GM06990 (cell line): ENCODE measurements around a stretch of chr6.

DNA sequence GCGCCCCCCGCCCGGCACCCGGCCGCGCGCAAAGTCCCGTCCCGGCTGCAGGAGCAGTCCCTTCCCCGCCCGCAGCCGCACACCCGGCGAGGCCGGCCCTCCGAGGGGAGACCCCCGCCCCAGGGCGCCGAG lies 830 bp downstream of the ATXN1 start:
- RRBS = 3% methylated on average over 10 of the region's 19 CpGs

- RRBS = no CpG with 5 or more reads among the region's 10 CpGs
These were observed 1.9 kb upstream of the ATXN1 start for GRCh38 chr6:16763082-16763693.

DNA sequence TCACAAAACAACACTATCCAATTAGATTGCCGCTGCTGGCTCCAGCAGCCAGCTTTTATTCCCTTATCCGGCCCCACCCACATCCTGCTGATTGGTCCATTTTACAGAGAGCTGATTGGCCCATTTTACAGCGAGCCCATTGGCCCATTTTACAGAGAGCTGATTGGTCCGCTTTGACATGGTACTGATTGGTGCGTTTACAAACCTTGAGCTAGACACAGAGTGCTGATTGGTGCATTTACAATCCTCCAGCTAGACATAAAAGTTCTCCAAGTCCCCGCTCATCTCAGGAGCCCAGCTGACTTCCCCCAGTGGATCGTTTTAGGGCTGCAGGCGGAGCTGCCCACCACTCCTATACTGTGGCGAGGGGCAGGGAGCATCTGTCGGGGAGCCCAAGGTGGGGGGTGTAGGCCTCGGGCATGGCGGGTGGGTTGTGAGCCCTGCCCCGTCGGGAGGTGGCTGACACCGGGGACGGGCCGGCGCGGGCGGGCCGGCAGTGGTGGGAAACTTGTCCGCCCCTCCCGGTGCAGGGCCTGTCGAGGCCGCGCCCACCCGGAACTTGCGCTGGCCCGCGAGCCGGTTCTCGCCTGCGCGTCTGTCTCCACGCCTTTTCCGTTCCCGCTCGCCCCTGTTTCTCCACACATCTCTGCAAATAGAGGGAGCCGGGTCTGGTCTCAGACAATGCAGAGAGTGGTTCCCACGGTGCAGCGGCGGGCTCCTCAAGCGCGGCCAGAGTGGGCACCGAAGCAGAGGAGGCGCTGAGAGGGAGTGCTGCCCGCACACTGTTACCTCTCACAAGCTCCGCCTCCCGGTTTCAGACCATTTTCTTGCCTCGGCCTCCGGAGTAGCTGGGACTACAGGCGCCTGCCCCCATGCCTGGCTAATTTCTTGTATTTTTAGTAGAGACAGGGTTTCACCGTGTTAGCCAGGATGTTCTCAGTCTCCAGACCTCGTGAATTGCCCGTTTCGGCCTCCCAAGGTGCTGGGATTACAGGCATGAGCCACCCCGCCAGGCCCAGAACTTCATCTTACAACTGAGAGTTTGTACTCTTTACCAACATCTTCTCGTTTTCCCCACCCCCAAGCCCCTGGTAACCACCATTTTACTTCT lies 86.0 kb upstream of the STMND1 start:
- RRBS = 16% methylated on average over 1 of the region's 58 CpGs

- RRBS = no CpG with 5 or more reads among the region's 14 CpGs
These were observed 8.5 kb downstream of the RBM24 start for GRCh38 chr6:17289473-17290161.

- RRBS = no CpG with 5 or more reads among the region's 14 CpGs
These were observed 24.5 kb downstream of the CAP2 start for GRCh38 chr6:17417544-17418726.

- RRBS = no CpG with 5 or more reads among the region's 3 CpGs
These were observed 8.6 kb downstream of the FAM8A1 start for GRCh38 chr6:17608237-17609475.

GRCh38 chr6:17724961-17725395 lies 18.3 kb upstream of the NUP153 start:
- RRBS = no CpG with 5 or more reads among the region's 6 CpGs

DNA sequence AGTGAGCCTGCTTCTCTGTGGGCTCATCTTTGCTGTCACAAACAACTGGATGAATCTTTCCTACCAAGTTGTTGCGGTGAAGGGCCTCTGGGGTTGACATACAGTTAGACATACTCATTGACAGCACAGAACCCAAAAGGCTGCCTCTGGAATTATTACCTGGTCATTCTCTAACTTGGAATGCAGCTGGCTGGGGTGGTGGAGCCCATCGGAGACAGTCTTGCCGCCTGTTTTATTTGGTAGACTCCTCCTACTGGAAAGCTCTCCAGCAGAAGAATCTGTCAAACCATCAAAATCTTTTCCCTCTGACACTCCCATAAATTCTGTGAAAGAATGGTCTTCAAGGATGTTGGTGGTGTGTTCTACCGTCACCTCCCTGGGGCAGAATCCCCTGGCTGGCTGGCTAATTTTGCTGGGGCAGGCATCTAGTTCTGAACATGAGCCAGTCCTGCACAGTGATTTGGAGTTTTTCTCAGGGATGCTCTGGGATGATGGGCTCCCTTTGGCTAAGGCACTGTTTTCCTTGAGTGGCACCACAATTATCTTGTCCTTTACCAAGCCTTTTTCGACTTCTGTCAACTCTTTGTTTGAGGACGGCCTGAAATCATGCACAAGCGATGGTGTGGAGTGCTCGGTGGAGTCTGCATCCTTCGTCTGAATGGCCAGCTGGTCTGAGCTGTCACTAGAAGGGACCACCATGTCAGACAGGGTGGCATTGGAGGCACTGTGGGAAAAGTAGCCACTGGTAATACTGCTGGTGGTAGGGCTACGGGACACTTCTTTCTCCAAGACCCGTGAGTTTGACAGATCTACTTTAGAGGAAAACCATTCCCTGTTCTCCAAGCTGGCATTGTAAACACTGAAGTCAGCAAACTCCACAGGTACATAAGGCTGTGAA lies 57.5 kb upstream of the NUP153 start:
- RRBS = no CpG with 5 or more reads among the region's 11 CpGs

DNA sequence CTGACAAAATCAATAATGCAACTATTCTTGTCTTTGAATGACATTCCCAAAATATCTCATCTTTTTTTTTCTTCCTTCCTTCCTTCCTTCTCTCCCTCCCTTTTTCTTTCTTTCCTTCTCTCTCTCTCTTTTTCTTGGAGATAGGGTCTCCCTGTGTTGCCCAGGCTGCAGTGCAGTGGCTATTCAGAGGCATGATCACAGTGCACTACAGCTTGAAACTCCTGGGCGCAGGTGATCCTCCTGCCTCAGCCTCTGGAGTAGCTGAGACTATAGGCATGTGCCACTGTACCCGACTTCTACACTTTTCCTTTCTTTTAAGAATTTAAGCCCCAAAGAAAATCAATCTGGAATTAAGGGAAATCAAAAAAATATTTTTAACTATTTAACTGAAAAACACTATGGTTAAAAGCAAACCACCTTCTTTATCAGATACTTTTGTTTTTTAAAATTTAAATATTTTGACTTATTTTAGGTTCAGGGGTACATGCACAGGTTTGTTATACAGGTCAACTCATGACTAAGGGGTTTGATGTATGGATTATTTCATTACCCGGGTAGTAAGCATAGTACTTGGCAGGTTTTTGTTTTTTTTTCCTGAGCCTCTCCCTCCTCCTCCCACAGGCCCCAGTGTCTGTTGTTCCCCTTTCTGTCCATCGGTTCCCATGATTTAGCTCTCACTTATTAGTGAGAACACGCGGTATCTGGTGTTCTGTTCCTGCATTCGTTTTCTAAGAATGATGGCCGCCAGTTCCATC lies 105.2 kb upstream of the NUP153 start:
- RRBS = no CpG with 5 or more reads among the region's 8 CpGs

GRCh38 chr6:17907449-17908245 lies 79.8 kb downstream of the KIF13A start:
- RRBS = no CpG with 5 or more reads among the region's 7 CpGs

DNA sequence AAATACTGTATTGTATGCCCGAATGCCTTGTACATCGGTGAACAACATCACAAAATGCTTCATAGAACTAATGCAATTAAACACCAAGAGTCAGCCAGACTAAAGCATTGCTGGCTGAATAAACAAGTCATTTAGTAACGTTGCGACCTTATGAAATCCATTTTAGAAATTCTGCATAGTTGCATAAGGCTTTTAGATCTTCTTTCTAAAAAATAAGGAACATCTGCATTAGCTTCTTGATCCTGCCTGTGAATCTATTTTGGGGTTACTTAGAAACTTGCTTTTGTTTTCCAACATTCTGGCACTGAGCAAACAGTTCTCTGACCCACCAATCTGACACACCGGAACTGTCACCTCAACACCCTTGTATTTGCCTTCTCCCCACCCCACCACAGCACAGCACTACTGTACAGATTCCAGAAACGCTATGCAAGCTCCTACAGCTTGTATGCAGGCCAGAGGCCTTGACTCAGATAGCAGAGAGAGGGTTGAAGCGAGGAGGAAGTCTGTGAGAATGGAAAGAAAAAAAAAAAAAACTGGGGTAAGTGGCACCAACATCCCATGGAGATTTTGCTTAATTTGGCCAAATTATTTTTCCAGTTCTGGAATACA lies 55.0 kb downstream of the KIF13A start:
- RRBS = no CpG with 5 or more reads among the region's 7 CpGs

GRCh38 chr6:18387851-18388806 lies 979 bp downstream of the RNF144B start:
- RRBS = no CpG with 5 or more reads among the region's 8 CpGs

DNA sequence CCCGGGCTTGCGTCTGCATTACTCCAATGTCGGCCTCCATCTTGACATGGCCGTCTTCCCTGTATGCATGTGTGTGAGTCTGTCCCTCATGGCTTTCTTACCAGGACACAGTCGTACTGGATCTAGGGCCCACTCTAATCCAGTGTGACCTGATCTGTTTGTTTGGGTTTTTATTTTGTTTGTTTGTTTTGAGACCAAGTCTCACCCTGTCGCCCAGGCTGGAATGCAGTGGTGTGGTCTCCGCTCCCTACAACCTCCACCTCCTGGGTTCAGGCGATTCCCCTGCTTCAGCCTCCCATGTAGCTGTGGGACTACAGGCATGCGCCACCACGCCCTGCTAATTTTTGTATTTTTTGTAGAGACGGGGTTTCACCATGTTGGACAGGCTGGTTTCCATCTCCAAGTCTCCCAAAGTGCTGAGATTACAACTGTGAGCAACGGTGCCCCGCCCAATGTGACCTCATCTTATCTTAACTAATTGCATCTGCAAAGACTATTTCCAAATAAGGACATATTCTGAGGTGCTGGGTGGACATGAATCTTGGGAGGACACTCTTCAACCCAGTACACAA lies 73.2 kb downstream of the MBOAT1 start:
- RRBS = no CpG with 5 or more reads among the region's 13 CpGs

GRCh38 chr6:20170214-20171098 lies 41.8 kb downstream of the MBOAT1 start:
- RRBS = no CpG with 5 or more reads among the region's 5 CpGs

DNA sequence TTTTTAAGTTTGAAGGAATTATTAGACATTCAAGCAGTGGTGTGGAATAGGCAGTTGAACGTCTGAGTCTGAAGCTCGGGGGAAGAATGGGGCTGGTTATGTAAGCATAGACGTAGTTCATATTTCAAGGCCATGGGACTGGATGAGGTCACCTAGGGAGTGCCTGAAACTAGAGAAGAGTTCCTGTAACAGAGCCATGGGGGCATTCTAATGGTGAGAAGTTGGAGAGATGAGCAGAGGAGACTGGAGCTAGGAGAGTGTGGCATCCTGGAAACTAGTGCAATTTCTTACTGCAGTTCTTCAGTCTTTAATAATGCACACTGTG lies 6.5 kb downstream of the CDKAL1 start:
- RRBS = no CpG with 5 or more reads among the region's 3 CpGs

- RRBS = no CpG with 5 or more reads among the region's 7 CpGs
These were observed 66.9 kb downstream of the CDKAL1 start for GRCh38 chr6:20600823-20601930.

DNA sequence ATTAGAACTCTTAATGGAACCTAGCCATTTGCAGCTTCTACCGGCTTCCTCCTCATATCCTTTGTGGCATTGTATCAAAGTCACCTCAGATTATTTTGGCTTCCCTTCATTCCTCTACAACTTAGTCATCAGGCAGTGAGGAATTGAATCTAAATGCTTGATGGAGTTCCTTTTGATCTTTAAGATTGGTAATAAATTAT lies 483.7 kb upstream of the SOX4 start:
- RRBS = no CpG with 5 or more reads among the region's 1 CpG

DNA sequence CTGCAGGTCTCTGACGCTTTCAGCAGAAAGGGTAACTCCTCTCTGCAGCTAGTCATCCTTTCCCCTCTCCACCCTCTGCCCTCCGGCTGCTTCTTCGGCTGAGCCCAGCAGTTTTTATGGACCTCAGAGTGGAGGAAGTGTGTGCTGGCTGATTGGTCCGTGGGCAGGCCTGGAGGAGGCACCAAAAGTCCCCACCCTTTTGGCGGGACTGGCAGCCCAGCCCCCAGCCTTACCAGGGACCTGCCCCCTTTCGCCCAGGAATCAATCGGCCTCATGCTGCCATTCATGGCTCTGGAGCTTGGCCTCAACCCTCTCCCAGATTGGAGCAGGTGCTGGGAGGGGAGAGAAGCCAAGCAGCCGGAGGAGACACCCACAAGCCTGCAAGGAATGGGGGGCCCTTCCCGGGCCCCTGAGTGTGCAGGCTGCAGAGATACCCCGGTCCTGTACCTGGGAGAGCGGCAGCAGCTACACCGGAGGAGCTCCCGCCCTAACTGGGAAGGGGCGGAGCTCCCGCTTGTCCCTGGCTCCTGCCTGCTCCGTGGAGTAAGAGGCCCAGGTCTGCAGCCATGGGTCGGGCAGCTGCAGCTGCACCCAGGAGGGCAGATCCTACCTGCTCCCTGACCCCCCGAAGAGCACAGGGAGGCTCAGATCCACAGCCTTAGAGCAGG lies 170.3 kb upstream of the SOX4 start:
- RRBS = no CpG with 5 or more reads among the region's 18 CpGs